ENCODE measurements around the genes DCC and C18orf54.

DNA sequence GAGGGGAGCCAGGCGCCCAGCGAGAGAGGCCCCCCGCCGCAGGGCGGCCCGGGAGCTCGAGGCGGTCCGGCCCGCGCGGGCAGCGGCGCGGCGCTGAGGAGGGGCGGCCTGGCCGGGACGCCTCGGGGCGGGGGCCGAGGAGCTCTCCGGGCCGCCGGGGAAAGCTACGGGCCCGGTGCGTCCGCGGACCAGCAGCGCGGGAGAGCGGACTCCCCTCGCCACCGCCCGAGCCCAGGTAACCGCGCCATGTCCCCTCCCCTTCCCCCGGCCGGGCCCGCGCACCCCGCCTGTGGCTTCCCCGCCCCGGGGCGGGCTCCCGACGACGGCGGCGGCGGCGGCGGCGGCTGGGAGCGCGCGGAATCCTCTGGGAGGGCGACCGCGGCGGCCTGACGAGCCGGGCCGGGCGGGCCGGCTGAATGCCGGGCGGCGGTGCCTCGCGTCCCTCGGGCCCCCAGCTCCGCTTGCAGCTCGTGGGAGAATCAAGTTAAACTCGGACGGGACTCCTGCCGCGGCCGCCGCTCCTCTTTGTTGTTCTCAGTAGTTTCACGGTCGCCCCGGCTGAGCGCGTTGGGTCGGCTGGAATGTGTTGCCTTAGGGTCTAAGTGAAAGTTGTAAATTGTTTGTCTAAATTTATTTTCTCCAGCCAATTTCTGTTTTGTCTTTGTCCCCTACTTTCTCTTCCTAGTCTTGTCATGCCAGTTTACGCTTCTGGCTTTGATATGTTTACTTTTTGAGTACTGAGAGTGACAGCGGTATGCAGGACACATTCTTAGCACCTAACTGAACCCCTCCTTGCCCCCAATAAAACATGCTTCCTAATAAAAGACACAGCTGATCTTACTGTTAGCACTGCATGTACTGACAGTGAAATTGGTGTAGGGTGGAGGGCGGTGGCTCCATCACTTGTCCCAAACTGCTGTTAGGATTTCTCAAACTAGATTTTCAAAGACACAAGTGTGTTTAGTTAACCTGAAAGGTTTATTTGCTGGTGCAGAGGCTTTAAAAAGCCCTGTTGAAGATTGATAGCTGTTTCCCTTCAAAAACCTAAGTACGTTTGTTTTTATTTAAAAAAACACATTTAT lies 717 bp downstream of the SMAD4 start:
- RRBS: 2% methylated on average over 41 of the region's 91 CpGs

DNA sequence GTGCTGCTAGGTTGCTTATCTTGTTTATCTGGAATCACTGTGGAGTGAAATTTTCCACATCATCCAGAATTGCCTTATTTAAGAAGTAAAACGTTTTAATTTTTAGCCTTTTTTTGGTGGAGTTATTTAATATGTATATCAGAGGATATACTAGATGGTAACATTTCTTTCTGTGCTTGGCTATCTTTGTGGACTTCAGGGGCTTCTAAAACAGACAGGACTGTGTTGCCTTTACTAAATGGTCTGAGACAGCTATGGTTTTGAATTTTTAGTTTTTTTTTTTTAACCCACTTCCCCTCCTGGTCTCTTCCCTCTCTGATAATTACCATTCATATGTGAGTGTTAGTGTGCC lies 52.4 kb downstream of the SMAD4 start:
- RRBS: no CpG with 5 or more reads among the region's 1 CpG

GRCh38 chr18:51151228-51152800 lies 45.7 kb downstream of the MEX3C start:
- RRBS: no CpG with 5 or more reads among the region's 35 CpGs

- RRBS: no CpG with 5 or more reads among the region's 22 CpGs
Measured at GRCh38 chr18:51153574-51154658, 43.6 kb downstream of the MEX3C start.

DNA sequence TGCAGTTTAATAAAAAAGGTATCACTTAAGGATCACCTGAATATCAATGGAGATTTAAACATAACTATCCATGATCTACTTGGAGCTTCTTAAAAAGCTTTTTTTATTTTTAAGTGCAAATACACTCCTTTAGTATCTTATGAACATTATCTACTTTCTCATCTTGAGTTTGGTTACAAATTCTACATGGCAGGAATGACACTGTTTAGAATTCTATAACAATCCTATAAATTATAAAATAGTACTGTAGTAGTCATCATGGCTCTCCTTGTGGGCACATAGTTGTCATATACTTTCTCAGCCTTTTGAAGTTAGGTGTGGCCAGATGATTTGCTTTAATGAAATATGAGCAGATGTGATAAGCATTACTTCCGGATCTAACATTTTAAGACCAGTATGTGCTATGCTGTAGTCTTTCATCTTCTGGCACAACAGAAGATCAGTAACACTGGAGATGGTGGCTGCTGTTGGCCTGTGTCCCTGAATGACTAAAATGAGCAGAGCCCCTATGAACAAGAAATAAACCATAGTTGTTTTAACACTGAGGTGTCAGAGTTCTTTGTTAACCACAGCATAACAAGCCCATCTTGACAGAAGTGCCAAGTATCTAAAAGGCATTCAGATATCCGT lies 6.4 kb downstream of the MEX3C start:
- RRBS: no CpG with 5 or more reads among the region's 2 CpGs

DNA sequence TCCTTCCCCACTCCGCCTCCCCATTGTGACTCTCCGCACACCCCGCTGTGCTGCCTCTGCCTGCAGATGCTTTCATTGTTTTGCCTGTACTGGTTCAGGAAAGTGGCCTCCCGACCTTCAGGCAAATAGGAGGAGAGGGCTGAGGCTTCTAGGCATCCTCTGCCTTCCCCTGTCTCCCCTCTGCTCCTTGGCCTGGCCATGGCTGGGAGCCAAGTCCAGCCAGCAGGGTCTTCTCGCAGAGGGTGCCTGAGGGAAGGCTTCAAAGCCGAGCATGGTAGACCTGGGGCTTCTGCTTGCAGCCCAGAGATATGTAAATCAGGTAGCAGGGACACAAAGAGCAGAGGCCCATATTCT lies 457.4 kb upstream of the MEX3C start:
- RRBS: no CpG with 5 or more reads among the region's 6 CpGs

DNA sequence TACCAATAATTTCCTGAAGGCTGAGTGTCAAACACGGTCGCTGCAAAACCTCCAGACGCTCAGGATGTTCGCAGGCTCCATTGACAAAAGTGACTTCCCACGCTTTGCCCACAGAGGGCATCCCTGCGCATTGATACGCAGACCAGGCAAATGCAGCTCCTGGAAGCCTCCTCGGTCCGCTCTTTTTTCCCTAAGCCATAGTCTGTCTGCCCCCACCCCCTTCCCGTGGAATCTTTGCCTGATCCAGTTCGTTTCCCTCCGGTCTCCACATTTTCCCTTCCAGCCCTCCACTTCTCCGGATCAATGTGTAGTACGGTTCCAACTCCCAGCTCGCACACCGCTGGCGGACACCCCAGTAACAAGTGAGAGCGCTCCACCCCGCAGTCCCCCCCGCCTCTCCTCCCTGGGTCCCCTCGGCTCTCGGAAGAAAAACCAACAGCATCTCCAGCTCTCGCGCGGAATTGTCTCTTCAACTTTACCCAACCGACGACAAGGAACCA lies at the start of gene DCC:
Gene DCC (plus strand): TSS at position 333 of the 500 bp plus-strand sequence.
- RRBS: 29% methylated on average over 1 of the region's 27 CpGs

GRCh38 chr18:54269669-54270655 lies 645 bp downstream of the POLI start:
- RRBS: 3% methylated on average over 7 of the region's 42 CpGs

- RRBS: 2% methylated on average over 18 of the region's 71 CpGs
Measured at GRCh38 chr18:54357742-54358753, at the start of gene C18orf54. Gene C18orf54 (plus strand): TSS chr18:54357906.

DNA sequence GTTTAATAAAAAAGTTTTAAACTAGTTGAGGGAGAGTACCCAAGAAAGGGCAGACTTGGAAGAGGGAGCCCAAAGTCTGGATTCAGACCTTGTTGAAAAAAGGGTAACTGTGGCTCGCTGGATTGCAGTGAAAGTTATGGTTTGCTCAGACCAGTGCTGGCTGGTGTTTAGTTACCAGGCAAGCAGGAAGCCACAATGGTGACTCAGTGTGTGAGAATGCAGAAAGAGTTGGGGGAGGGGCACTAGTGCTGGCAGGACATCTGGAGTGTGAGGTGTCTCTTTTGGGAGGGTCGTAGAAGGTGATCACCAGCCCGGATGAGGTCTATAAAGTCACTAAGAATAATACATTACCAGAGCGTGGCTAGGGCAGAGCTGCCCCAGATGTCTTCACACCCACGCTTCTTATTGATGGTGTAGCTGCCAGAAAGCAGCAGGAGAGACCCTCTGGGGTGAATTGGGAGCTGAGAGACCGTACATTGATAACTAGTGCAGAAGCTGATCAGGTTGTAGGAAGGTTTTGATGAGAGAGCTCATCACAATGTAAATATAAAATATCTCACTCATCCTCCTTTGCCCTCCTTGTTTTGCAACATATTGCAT lies 31.1 kb downstream of the C18orf54 start:
- RRBS: no CpG with 5 or more reads among the region's 6 CpGs

DNA sequence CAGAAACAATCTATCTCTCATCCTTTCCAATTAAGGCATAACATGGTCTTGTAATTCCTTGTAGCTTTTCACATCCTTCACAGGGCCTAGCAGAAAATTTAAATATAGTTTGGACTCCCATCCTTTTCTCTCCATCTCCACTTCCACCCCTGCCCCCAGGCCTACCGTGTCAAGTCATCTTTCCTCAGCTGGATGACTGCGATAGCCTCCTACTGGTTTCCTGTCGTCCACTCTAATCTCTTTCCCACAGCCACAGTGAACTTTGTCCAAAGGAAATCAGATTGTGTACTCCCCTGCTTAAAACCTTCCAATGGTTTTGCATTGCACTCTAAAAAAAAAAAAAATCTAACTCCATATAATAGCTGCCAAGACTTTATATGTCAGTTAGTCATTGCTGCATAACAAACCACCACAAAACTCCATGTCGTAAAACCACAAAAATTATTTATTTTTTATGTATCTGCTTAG lies 160.1 kb upstream of the CCDC68 start:
- RRBS: no CpG with 5 or more reads among the region's 4 CpGs

- RRBS: no CpG with 5 or more reads among the region's 9 CpGs
Measured at GRCh38 chr18:55243650-55244472, 284.6 kb upstream of the CCDC68 start.

DNA sequence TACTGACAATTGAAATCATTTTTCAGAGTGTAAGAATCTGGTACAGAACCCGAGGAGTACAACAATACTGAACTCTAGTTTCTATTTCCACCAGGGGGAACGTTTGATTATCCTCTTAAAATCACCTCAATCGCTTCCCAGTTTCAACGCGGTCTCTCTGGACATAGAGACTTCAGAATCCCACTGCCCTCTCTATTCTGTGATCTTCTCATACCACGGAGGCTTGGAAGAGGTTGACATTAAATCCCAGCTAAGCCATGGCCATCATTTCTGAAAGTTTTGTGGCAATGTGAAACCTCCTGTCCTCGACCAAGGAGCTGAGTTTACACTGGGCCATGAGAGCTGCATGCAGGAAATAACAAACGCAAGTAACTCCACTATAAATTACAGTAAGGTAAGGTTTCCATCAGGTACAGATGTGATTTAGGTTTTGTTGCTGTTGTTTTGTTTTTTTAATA lies 299.5 kb upstream of the CCDC68 start:
- RRBS: no CpG with 5 or more reads among the region's 8 CpGs

DNA sequence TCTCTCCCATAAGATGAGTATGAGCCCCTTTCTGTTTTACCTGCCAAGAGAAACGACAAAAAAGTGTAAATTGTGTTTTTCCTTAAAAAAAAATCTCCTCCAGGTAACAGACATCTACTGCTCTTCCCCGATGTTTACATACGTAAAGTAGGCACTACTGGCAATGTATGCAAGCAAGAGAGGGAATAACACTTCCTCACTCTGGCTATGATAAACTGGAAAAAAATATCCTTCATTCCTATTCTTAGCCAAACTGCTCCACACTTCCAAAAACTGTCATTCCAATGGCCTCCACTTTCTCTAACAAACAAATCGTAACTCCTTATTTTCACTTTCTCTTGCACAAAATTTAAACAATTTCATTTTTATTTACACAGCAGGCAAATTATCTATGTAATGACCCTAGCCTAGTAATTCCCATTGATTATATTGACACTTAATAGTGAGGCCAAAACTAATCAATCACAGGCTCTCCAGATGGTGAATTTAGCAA lies 184.5 kb downstream of the TCF4 start:
- RRBS: no CpG with 5 or more reads among the region's 4 CpGs

DNA sequence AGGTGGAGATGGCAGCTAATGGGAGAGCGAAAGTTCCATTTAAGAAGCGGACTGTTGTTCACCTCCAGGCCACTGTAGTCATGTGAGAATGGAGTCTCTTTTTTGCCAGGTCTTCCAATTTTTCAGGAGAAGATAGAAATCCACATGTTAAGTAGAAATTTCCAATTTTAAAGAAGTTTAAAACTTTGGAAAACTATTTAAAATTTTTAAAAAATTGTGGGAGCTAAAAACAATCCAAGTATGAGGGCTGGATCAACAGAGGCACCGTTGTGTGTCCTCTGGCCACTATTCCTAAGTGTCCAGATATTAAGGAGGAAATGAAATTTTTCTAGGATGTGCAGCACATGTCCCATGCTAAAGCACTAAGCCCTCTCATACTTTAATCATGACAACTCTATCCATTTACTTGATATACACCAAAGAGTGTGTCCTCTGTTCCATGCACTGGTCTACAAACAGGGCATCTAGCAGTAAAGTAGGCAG lies 260.4 kb upstream of the TCF4 start:
- RRBS: no CpG with 5 or more reads among the region's 3 CpGs

DNA sequence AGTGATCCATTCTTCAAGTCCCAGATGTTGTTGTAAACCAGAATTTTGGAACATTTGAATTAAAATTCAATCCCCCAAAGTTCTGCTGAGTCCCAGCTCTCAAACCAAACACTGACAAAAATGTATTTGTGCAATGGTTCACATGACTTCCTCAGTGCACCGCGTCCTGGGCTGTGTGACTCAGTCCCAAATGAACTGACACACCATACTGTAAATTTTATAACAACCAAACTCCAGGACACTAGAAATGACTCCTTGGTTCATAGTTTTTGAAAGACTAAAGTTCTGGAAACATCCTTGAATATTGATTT lies 281.9 kb upstream of the TCF4 start:
- RRBS: no CpG with 5 or more reads among the region's 2 CpGs

DNA sequence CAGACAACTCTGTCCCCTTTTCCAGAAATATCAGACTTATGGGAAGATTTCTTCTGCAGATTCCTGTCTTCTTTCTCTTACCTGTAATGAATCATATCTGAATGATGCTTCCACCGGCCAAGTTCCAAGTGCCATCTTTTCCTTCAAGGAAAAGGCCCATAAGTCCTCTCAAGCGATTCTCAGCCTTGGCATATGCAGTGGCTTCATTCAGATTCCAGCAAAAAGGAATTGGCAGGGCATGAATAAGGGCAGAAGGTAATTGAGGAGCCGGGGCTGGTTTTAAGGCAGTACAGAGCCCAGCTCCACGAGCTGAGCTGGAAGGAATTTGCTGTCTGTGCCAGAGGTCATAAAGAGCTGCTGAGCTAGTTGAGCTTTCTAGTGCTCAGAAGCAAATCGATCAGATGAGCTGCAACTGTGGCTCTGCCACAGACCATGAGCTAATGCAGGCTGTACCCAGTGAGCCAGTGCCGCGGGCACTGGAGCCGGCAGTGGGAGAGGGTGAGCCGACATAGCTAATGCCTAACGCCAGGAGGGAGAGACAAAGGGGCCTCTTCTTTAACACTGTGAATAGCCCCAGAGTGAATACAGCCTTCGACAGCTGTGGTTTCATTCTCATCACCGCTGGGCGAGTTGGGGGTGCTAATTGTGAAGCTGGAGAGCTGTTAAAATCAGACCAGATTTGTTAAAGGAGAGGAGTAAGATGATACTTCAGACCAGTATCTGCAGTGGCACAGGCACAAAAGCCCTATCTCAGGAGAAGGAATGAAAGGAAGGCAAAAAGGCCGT lies 410.0 kb upstream of the TCF4 start:
- RRBS: no CpG with 5 or more reads among the region's 14 CpGs

- RRBS: no CpG with 5 or more reads among the region's 7 CpGs
Measured at GRCh38 chr18:56267290-56267697, 371.1 kb downstream of the TXNL1 start.

DNA sequence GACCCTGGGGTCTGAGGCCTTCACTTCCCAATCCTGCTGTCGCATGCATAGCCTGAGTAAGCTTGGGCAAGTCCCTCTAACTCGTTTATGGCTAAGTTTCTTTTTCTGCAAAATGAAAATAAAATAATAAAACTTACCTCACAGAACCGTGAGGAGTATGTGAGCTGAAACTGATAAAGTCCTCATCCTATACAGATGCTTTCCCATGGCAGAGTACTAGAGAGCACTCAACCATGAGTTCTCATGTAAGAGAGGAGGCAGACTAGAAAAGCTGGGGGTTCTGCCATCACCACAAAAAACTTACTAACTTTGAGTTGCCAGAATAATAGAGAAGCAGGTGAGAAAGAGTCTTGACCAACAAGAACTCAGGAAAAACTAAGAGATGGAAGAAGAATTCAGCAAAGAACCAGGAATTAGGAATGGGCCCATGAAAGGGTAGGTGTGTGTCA lies 9.3 kb upstream of the BOD1L2 start:
- RRBS: no CpG with 5 or more reads among the region's 3 CpGs

DNA sequence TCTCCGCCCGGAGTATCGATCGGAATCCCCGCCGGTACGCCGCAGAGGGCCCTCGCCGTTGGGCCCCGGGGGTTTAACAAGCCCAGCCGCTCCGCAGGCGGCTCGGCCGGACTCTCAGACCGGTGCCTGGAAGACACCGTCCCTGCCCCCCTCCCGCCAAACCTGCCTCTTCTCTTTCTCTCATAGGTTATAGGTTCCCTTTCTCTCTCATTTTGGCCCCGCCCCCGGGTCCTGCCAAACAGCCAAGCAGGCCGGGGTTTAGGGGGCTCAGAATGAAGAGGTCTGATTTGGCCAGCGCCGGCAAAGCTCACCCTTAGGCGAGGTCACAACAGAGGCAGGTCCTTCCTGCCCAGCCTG lies 4.5 kb downstream of the ONECUT2 start:
- RRBS: 4% methylated on average over 9 of the region's 25 CpGs

Data from iris pigment epithelial cell (primary cell).